Stomach (tissue), 7 donors: ENCODE data around the genes CEP85 and CD52.

GRCh38 chr1:25681854-25682643 is 65.5 kb downstream of the MAN1C1 start:
- PRO-cap: no peak
- RAMPAGE, long total RNA, 5 experiments: no peak in any of the 5 experiments
- RRBS: no CpG with 5 or more reads among the region's 7 CpGs

- PRO-cap: no peak
- RAMPAGE, long total RNA, 5 experiments: no peak in any of the 5 experiments
- RRBS: no CpG with 5 or more reads among the region's 3 CpGs
Observed at GRCh38 chr1:25693878-25694363, 77.3 kb downstream of the MAN1C1 start.

GRCh38 chr1:25800909-25801433 is 978 bp downstream of the SELENON start:
- PRO-cap: no peak
- RAMPAGE, long total RNA, 5 experiments: start-site peak on the plus strand in 1 of 5 experiments, at chr1:25800882-25801200 at its widest, 13 reads per replicate
- RRBS: no CpG with 5 or more reads among the region's 14 CpGs

DNA sequence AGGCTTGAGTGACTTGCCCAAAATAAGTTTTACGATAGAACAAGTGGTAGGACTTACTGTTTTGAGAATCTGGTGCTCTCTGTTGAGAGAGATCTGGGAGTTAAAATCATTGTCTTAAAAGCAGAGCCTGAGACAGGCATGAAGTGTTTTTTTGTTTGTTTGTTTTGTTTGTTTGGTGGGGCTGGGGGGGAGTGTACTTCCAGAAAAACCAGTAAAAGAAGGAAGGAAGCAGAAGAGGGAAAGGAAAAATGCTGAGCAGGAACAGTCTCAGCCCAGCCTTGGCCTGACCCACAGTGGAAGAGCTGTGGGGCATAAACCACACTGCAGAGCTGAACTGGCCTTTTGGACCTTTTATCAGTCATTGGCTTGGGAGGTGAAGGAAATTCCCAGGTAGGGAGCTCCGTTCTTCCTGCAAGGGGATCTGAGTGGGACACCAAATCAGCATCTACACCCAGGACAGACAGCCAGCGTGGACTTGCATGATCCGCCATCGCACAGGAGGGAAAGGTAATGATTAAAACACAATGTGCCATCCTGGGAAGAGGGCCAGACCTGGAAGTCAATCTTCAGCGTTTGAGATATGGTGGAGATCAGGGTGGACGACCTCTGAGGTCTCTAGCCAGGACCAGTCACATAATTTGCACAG is 1.3 kb upstream of the MTFR1L start:
- PRO-cap: no peak
- RAMPAGE, long total RNA, 5 experiments: no peak in any of the 5 experiments
- RRBS: no CpG with 5 or more reads among the region's 7 CpGs

DNA sequence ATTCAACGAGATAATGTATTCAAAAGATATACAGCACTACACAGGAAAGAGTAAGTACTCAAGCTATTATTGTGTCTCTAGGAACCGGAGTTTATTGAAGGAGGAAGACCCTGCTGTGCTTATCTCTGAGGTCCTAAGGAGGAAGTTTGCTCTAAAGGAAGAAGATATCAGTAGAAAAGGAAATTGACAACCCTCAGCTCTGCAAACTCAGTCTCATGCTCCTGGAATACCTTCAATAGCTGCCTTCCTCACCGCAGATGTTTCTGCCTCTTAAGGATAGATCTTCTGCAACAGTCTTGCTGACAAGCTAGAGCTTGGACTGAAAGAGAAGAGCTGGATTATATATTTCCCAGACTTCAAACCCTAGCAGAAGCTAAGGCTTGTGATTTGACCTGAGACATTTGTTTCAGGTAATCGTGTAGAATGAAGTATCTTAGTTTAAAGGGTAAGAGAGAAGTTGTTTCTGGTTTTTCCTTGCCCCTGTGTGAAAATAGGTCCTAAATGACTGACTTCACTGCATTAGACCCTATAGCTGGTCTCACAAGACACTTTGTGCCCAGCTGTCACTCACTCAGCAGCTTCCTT is 12.2 kb downstream of the MTFR1L start:
- PRO-cap: no peak
- RAMPAGE, long total RNA, 5 experiments: start-site peak on the plus strand in 1 of 5 experiments, centred at position 503 of the sequence, 23 reads per replicate
- RRBS: no CpG with 5 or more reads among the region's 4 CpGs

DNA sequence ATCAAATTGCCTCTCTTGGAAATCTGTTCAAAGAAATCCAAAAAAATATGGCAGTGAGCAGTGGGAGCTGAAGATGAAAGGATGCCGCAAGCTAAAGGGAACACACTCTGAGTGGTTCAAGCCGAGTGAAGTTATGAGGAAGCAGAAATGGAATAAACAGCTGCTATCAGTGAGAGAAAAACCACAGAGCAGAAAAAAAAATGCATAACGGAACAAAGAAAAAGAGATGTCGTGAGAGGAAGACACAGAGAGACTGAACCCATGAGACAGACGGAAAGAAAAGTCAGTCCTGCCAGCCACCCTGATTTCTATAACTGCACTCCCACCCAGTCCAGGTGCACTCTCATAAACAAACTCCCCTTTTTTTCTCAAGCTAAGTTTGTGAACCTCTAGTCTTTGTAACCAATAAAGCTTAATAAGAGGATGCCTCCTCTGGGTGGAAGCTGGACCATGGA is 26.5 kb downstream of the PAFAH2 start:
- PRO-cap: no peak
- RAMPAGE, long total RNA, 5 experiments: no peak in any of the 5 experiments
- RRBS: no CpG with 5 or more reads among the region's 5 CpGs

DNA sequence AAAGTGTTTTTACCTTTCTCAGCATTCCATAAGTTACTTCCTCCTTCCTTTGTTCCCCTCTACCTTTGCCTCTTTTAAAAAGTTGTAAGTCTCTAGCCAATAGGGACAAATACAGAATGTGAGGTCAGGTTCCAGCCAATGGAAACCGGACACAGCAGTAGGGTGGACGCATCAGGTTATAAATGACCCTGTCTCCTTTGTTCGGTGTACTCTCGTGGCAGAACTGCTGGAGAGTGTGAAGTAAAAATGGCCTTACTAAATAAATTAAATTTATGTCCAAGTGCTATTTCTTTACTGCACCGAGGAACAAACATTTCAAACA is 18.1 kb upstream of the PDIK1L start:
- PRO-cap: no peak
- RAMPAGE, long total RNA, 5 experiments: no peak in any of the 5 experiments
- RRBS: no CpG with 5 or more reads among the region's 5 CpGs

DNA sequence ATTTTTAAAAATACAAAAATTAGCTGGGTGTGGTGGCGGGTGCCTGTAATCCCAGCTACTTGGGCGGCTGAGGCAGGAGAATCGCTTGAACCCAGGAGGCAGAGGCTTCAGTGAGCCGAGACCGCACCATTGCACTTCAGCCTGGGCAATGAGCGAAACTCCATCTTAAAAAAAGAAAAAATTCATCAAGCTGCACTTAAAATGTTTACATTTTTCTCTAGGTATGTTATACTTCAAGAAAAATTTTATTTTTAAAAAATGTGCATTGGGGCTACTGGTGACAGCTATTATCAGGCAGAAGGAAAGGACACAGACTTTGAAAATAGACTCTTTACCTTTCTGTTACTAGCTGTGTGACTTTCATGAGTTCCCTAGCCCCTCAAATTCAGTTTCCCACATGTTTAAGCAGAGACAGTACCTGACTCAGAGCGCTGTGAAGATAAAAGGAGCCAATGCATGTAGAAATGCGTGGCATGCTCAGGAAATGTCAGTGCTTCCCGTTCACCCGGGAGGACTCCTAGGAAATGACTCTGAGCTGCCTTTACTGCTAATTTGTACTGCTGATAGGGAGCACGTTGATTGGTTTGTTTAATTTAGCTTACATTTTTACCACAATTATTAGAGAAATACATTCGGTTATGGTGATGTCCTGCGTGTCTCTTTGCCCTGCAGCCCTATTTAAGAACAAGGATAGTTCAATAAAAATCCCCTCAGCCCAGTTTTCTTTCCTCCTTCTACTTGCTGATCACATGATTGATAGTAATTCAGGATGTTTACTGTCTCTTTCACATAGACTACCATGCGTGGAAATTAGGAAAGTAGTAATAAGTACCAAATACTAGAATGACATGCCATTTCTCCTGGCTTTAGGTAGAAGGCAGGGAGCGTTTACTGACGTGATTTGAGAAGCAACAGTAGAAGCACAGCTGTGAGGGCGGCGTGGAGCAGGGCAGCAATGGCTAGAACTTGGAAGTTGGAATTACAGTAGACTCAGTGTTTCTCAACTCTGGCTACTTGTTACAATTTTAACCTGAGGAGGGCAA is 15.7 kb downstream of the PDIK1L start:
- PRO-cap: no peak
- RAMPAGE, long total RNA, 5 experiments: no peak in any of the 5 experiments
- RRBS: no CpG with 5 or more reads among the region's 18 CpGs

DNA sequence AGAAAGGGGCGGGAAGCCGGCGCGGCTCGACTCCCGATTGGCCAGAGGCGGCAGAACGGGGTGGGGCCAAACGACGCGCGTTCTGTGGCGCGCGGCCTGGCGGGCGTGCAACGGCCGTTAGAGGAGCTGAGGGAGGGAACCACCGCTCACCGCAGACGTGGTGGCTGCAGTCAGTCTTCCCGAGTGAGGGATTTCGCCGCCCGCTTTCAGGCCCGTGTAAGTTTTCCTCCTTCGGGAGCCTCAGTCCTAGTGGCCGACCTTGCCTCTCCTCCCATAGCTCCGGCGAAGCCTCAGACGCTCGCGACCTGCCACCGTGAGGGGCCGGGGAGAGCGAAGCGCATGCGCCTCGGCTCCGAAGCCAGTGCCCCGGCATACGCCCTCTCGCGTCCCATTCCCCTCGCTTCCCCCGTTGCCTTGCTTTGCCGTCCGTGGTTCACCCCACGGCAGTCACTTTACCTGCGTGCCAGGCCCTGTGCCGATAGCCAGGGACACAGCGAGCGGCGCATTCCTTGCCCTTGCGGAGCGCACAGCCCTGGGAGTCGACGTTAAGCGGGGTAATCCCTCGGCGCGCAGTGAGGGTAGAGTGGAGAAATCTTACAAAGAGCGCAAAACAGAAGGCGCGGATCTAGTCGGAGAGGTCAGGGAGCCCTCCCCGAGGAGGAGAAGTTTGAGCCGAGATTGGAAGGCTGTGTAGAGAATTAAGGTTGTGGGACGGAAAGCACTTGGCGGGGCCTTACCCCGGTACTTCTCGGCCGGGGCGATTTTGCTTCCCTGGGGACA is at the start of gene CEP85:
CEP85 (plus strand) TSS at position 106 of the 780 bp plus-strand sequence.
- PRO-cap: bidirectional peak, plus-strand start at position 120 of the sequence, minus-strand start outside the sequence; unidirectional peak, plus-strand start at position 417 of the sequence
- RAMPAGE, long total RNA, 5 experiments: start-site peak on the plus strand in 1 of 5 experiments, centred at position 96 of the sequence, 58 reads per replicate
- RRBS: 1% methylated on average over 13 of the region's 75 CpGs

DNA sequence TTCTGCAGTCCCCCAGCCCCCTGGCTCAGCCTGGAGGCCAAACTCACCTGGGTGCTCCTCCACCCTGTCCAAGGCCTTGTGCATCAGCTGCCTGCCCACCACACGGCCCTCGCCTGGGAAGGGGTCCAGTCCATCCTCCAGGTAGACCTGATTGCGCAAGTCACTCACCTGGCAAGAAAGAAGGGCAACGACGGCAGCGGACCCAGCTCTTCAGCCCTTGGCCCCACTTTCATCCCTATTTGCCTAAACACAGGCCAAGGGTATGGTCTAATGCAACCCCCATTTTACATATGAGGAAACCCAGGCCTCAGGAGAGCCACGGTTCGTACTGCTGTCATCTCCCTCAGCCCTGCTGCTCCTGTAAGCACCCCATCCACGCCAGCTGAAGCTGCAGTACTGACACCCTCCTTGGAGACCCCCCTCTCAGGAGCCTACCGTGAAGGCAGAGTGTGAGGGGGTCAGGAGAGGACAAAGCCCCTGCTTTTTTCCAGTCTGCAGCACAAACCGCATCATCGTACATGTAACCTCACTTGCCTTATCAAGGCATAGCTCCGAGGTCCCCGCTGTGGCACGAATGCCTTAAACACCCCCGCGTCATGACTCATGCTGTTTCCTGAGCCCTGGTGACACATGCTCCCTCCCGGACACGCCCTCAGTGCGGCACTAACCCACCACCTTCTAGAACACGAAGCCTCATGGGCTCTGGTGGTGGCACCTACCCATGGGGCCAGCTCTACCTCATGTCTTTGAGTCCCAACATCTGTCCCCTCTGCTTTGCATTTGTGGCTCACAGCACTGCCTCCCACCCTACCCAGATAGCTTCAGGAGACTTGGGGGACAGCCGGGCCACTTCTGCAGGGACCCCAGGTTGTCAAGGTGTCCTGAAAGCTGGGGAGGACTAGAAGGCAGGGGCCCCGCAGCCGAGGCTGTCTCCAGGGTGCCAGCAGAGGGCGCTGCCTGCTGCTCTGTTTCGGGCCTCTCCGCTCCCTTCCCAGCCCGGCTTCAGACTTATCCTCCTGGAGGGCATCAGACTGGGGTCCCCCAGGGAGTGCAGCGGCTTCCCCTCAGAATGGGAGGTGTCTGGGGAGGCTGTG is 4.8 kb downstream of the SH3BGRL3 start:
- PRO-cap: bidirectional peak, plus-strand start at position 681 of the sequence, minus-strand start at position 576 of the sequence
- RAMPAGE, long total RNA, 5 experiments: start-site peak on the minus strand in 3 of 5 experiments, centred at positions 174 to 195 of the sequence, 13 to 27 reads per replicate
- RRBS: no CpG with 5 or more reads among the region's 29 CpGs

DNA sequence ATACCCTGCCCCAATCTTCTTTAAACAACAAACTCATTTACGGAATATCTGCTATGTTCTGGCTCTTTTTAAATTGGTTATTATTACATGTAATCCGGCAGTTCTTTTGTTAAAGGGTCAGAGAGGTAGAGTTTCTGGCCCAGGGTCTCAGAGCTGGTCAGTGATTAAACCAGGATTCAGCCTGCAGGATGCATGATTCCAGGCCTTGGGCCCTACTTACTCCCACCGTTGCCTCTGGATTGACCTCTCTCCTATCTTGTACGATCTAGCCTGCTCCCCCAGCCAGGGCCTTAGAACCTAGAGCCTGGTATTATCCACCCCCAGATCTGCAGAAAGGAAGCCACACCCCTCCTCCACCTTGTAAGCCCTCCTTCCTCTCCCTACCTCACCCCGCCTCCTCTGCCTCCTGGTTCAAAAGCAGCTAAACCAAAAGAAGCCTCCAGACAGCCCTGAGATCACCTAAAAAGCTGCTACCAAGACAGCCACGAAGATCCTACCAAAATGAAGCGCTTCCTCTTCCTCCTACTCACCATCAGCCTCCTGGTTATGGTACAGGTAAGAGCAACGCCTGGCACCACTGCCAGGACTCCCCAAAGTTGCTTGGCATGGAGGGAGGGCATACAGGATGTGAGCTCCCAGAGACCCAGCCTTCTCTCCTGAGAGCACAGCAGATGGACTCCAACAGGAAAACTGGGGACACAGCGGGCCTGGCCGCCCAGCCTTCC is at the start of gene CD52:
CD52 (plus strand) TSS at position 442 of the 725 bp plus-strand sequence.
- PRO-cap: unidirectional peak, plus-strand start at position 442 of the sequence
- RAMPAGE, long total RNA, 5 experiments: start-site peak on the plus strand in 3 of 5 experiments, centred at positions 415 to 444 of the sequence, 44 to 241 reads per replicate
- RRBS: no CpG with 5 or more reads among the region's 10 CpGs

- PRO-cap: no peak
- RAMPAGE, long total RNA, 5 experiments: no peak in any of the 5 experiments
- RRBS: 12% methylated on average over 15 of the region's 48 CpGs
Observed at GRCh38 chr1:26411042-26411624, 516 bp downstream of the LIN28A start.

DNA sequence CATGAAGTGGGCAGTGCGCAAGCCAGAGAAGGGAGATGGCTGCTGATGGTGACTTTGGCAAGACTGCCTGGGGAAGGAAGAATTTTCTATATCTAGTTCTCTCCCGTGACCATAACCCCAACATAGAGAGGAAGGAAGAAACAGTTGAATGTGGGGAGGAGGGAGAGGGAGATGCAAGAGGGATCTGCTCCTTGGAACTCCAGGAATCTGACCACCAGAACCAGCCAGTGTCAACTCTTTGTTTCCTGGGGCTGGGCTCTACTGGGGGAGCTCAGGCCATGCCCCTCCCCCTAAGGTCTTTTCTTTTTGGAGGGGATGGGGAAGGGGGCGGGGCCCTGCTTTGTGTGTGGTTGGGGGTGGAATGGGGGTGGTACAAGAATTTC is 8.1 kb downstream of the LIN28A start:
- PRO-cap: no peak
- RAMPAGE, long total RNA, 5 experiments: no peak in any of the 5 experiments
- RRBS: no CpG with 5 or more reads among the region's 3 CpGs

DNA sequence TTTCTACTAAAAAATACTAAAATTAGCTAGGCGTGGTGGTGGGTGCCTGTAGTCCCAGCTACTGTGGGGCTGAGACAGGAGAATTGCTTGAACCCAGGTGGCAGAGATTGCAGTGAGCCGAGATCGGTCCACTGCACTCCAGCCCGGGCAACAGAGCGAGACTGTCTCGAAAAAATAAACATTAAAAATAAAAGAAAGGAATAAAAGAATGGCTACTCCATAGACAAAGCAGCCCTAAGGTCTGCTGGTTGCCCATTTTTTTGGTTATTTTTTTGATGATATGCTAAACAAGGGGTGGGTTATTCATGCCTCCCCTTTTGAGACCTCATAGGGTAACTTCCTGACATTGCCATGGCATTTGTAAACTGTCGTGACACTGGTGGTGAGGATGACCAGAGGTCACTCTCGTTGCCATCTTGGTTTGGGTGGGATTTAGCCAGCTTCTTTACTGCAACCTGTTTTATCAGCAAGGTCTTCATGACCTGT is 11.3 kb downstream of the HMGN2 start:
- PRO-cap: no peak
- RAMPAGE, long total RNA, 5 experiments: no peak in any of the 5 experiments
- RRBS: no CpG with 5 or more reads among the region's 8 CpGs

- PRO-cap: no peak
- RAMPAGE, long total RNA, 5 experiments: start-site peak on the plus strand in 1 of 5 experiments, at chr1:26561588-26561718 at its widest, 21 reads per replicate
- RRBS: no CpG with 5 or more reads among the region's 10 CpGs
Observed at GRCh38 chr1:26561234-26561961, 31.8 kb downstream of the RPS6KA1 start.

GRCh38 chr1:26716279-26716681 is 20.5 kb downstream of the ARID1A start:
- PRO-cap: no peak
- RAMPAGE, long total RNA, 5 experiments: no peak in any of the 5 experiments
- RRBS: no CpG with 5 or more reads among the region's 1 CpG

GRCh38 chr1:26760748-26761366 is 26.9 kb upstream of the PIGV start:
- PRO-cap: no peak
- RAMPAGE, long total RNA, 5 experiments: start-site peak on the plus strand in 3 of 5 experiments, at chr1:26760854-26761084 at its widest, 8 to 33 reads per replicate
- RRBS: no CpG with 5 or more reads among the region's 5 CpGs

- PRO-cap: no peak
- RAMPAGE, long total RNA, 5 experiments: no peak in any of the 5 experiments
- RRBS: no CpG with 5 or more reads among the region's 4 CpGs
Observed at GRCh38 chr1:26768666-26769291, 19.0 kb upstream of the PIGV start.

- PRO-cap: no peak
- RAMPAGE, long total RNA, 5 experiments: start-site peak on the plus strand in 4 of 5 experiments, at chr1:26779221-26779782 at its widest, 20 to 103 reads per replicate
- RRBS: no CpG with 5 or more reads among the region's 19 CpGs
Observed at GRCh38 chr1:26778802-26779902, 8.6 kb upstream of the PIGV start.

DNA sequence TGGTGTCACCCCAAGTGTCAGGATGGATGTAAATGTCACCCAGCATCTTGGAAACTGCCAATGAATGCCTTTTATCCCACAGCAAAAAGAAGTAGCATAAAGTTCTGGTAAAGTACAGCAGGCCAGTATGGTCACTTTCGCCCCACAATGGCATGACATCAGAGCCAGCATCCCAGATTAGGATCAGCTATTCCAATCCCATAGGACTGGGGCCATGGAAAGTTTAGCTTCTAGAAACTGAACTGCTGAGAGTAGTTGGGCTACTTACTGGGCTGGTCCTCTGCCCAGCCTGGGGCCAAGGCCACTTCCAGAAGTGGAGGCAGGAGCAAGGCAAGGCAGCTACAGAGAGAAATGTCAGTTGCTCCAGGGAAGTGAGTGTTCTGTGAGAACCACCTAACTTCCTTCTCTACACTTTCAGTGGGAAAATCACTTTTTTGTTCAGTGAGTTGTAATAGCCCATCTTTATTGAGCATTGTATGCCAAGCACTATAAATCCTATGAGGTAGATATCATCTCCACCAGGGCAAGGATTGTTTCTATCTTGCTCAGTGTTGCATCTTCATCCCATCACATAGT is 3.1 kb upstream of the PIGV start:
- PRO-cap: no peak
- RAMPAGE, long total RNA, 5 experiments: no peak in any of the 5 experiments
- RRBS: no CpG with 5 or more reads among the region's 1 CpG